Skeletal muscle tissue (tissue), 7 donors: ENCODE measurements around the genes IRF2BP1 and PNMA8A.

- PRO-cap, 3 experiments: no peak in any of the 3 experiments
- RAMPAGE, long total RNA: no peak
- RRBS, 2 experiments: no CpG with 5 or more reads among the region's 2 CpGs
Measured at GRCh38 chr19:45509707-45509936, 2.3 kb downstream of the VASP start.

GRCh38 chr19:45563952-45564666 is 20.5 kb downstream of the OPA3 start:
- PRO-cap, 3 experiments: no peak in any of the 3 experiments
- RAMPAGE, long total RNA: no peak
- RRBS, 2 experiments: no CpG with 5 or more reads among the region's 6 CpGs

- PRO-cap, 3 experiments: no peak in any of the 3 experiments
- RAMPAGE, long total RNA: no peak
- RRBS, 2 experiments: 3% methylated on average over 6 of the region's 58 CpGs
Measured at GRCh38 chr19:45681423-45682413, 10.0 kb downstream of the SNRPD2 start.

DNA sequence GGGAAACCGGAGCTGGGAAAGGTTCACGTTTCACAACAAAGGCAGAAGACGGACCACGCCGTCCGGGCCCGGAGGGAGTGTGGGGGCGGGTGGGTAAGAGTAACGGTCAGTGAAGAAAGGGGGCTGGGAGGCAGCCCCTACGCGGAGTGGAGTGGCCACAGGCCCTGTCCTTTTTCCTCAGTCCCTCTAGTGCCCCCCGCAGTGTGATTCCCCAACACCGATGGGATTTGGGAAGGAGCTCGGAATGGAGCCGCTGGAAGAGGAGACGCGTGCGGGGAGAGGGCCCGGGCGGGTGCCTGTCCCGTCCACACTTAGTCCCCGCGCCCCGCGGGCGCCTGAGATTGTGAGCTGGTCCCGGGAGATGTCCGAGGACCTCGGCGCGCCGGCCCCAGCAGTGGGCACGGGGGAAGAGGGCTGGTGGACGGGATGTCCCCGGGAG is 1.5 kb downstream of the SIX5 start:
- PRO-cap, 3 experiments: peak in 2 of 3 experiments; most common plus-strand start position 33 of the sequence (in 1); most common minus-strand start position 337 of the sequence (in 1)
- RAMPAGE, long total RNA: no peak
- RRBS, 2 experiments: 4 to 5% methylated on average over 19 of the region's 35 CpGs

GRCh38 chr19:45768011-45768679 is 907 bp downstream of the SIX5 start:
- PRO-cap, 3 experiments: peak in 3 of 3 experiments; most common plus-strand start chr19:45768366 (in 2); most common minus-strand start chr19:45768259 (in 2)
- RAMPAGE, long total RNA: no peak
- RRBS, 2 experiments: 2% methylated on average over 38 of the region's 90 CpGs

GRCh38 chr19:45852217-45852720 is 10.7 kb downstream of the SYMPK start:
- PRO-cap, 3 experiments: no peak in any of the 3 experiments
- RAMPAGE, long total RNA: no peak
- RRBS, 2 experiments: no CpG with 5 or more reads among the region's 10 CpGs

- PRO-cap, 3 experiments: peak in 3 of 3 experiments; most common minus-strand start chr19:45886139 (in 3)
- RAMPAGE, long total RNA: no peak
- RRBS, 2 experiments: 2 to 3% methylated on average over 32 of the region's 78 CpGs
Measured at GRCh38 chr19:45885782-45886332, at the start of gene IRF2BP1. IRF2BP1 (minus strand) TSS chr19:45886141.

DNA sequence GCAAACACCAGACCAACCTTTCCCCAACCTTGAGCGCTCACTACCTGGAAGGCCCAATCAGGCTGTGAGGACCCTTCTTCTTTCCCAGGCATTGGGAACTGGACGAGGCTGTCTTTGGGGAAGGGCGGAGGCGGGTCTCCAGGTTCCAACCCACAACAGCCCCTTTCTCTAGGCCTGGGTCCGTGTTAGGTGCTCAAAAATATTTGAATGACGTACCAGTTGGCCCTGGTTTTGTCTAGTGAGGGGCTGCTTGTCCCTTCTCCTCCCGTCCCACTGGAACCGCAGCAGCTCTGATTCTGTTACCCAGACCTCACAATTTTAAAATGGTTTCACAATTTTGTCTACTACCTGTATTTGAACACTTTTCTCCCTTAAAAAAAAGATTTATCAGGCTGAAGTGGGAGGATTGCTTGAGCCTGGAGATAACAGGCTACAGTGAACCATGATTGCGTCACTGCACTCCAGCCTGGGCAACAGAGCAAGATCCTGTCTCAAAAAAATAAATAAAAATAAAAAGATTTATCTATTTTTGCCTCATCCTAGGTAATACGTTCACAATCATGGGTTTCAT is 1.2 kb upstream of the IRF2BP1 start:
- PRO-cap, 3 experiments: no peak in any of the 3 experiments
- RAMPAGE, long total RNA: no peak
- RRBS, 2 experiments: no CpG with 5 or more reads among the region's 10 CpGs

DNA sequence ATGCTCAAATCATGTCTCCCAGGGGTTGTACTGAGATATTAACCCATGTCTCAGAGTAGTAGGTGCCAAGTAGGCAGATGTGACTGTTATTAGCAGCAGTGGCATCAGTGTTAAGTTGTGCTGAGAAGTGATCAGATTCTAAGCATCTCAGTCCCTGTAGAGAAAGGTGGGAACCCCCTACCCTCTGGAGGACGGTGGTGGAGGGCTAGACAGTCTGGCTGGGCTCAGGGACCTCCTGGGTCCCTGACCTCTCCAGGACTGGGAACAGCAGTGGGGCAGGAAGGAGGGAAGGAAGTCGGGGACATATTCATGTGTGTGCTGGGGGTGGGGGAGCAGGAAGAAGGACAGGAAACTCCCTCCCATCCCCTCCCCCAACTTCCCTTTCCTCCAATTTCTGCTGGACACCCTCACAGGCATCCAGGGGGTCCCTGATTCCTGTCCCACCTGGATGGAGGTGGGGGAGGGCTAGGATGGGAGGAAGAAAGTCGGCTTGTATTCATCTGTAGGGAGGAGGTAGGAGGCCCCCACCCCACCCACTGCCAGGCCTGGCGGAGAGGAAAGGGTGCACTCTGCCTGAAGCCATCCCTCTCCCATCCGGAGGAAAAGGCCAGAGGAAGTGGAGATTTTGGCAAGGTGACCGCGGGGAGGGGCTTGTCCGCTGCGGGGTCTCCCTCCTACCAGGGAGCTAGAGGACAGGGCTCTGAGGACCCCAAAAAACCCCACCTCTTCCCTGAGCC is 2.4 kb downstream of the NOVA2 start:
- PRO-cap, 3 experiments: no peak in any of the 3 experiments
- RAMPAGE, long total RNA: no peak
- RRBS, 2 experiments: no CpG with 5 or more reads among the region's 9 CpGs

GRCh38 chr19:46470862-46471905 is at the start of gene PNMA8A:
PNMA8A (minus strand) TSS chr19:46471563.
- PRO-cap, 3 experiments: no peak in any of the 3 experiments
- RAMPAGE, long total RNA: start-site peak on the minus strand at chr19:46471477-46471514, 47 and 43 reads in 2 replicates
- RRBS, 2 experiments: 3% methylated on average over 21 of the region's 73 CpGs

- PRO-cap, 3 experiments: no peak in any of the 3 experiments
- RAMPAGE, long total RNA: no peak
- RRBS, 2 experiments: 23 to 31% methylated on average over 46 to 47 of the region's 108 CpGs
Measured at GRCh38 chr19:46649231-46650009, 11.6 kb downstream of the DACT3 start.

DNA sequence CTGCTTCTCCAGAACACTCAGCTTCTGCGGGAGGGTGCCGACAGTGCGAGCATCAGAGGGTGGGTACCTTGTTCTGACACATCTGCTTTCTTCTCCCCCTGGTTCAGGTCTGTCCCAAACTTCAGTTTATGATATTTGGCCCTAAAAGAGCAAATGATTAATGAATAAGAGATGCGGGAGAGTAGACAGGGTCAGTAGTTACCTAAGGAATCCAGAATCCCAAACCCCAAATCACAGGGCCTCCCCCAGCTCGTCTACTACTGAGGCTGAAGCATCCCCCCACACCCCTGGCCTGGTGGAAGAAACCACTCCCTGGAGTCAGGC is 7.8 kb upstream of the FKRP start:
- PRO-cap, 3 experiments: no peak in any of the 3 experiments
- RAMPAGE, long total RNA: no peak
- RRBS, 2 experiments: no CpG with 5 or more reads among the region's 5 CpGs

DNA sequence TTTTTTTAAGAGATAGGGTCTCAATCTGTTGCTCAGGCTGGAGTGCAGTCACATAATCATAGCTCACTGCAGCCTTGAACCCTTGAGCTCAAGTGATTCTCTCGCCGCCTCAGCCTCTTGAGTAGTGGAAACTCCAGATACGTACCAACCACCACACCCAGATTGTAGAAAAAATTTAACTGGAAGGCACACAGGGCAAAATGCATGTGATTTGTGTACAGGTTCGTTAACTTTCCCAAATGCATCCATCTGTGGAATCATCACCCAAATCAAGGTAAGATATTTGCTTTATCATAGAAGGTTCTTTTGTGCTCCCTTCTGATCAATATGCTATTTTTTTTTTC is 16.0 kb downstream of the SLC1A5 start:
- PRO-cap, 3 experiments: no peak in any of the 3 experiments
- RAMPAGE, long total RNA: no peak
- RRBS, 2 experiments: no CpG with 5 or more reads among the region's 4 CpGs

DNA sequence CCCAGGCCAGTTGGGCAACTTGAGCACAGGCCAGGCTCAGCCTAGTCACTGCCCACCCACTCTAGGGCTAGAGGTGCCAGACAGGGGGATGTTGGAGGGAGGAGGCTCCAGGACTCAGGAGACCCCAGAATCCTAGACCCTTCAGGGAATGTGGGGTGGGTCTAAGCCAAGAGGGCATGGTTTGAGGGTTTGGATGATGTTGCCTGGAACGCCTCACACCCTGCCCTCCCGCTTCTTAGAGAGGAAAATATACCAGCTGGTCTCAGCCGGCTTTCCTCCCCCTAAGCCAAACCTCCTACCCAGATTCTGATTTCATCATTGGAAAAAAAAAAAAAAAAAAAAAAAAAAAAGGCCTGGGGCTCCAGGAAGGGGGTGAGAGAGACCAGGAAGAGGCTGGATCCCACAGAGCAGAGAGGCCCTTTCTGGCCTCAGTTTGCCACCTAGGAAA is 8.0 kb upstream of the SLC1A5 start:
- PRO-cap, 3 experiments: no peak in any of the 3 experiments
- RAMPAGE, long total RNA: no peak
- RRBS, 2 experiments: no CpG with 5 or more reads among the region's 3 CpGs

GRCh38 chr19:46824715-46825163 is 25.9 kb downstream of the AP2S1 start:
- PRO-cap, 3 experiments: no peak in any of the 3 experiments
- RAMPAGE, long total RNA: no peak
- RRBS, 2 experiments: no CpG with 5 or more reads among the region's 11 CpGs

- PRO-cap, 3 experiments: no peak in any of the 3 experiments
- RAMPAGE, long total RNA: no peak
- RRBS, 2 experiments: no CpG with 5 or more reads among the region's 8 CpGs
Measured at GRCh38 chr19:46981641-46982181, 37.9 kb upstream of the NPAS1 start.

DNA sequence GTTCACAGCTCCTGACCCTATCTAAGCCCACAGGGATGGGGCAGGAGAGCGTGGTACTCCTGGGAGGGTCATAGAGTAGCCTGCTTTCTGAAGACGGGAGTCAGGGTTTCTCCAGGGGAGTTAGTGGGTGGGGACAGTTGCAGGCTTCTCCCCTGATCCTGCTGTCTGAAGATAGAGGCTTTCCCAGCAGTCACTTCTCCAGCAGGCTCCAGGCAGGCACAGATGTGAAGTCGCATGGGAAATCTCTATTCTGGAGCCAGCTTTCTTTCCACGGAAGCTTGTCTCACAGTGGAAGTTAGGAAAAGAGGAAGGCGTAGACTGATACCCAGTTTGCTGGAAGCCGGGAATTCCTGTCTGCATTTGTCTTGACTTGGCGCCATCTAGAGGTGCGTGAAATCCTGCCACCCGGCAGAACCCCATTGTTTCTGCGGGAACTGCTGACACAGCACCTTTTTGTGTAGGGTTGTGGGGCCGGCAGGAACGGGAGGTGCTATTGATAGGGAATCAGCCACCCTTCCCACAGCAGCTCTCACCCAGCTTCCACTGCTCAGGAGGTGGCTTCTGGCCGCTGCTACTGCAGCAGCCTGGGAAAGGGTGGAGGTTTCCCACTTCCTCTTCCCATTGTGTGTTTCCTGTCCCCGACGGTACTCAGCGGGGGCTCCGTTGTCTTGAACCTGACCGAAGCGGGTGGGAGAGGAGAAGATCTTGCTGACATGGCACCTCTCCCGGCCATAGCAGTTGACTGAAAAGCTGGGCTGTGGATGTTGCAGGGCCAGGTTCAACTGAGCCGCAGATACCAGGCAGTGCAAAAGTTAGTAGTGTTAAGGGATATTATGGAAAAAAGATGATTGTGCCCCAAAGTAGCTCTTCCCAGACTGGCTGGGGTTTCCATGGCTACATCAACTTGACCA is 28.4 kb upstream of the NPAS1 start:
- PRO-cap, 3 experiments: no peak in any of the 3 experiments
- RAMPAGE, long total RNA: no peak
- RRBS, 2 experiments: 4 to 5% methylated on average over 6 of the region's 21 CpGs

- PRO-cap, 3 experiments: peak in 1 of 3 experiments; most common plus-strand start chr19:47094043 (in 1); most common minus-strand start chr19:47093979 (in 1)
- RAMPAGE, long total RNA: no peak
- RRBS, 2 experiments: no CpG with 5 or more reads among the region's 10 CpGs
Measured at GRCh38 chr19:47093644-47094331, 19.8 kb downstream of the ZC3H4 start.

DNA sequence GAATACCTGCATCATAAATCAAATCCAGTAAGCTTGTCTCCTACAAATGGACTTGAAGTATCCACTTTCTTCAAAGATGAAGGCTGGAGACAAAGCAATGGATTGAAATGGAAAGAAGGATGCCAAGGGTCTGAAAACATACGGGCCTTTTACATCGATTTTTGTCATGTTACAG is 3.4 kb downstream of the ZC3H4 start:
- PRO-cap, 3 experiments: no peak in any of the 3 experiments
- RAMPAGE, long total RNA: no peak
- RRBS, 2 experiments: no CpG with 5 or more reads among the region's 2 CpGs

GRCh38 chr19:47112074-47113030 is 1.2 kb downstream of the ZC3H4 start:
- PRO-cap, 3 experiments: peak in 3 of 3 experiments; most common plus-strand start chr19:47112326 (in 2); most common minus-strand start chr19:47112258 (in 2)
- RAMPAGE, long total RNA: start-site peak on the minus strand at chr19:47112164-47112229, 114 and 31 reads in 2 replicates
- RRBS, 2 experiments: 2% methylated on average over 27 of the region's 98 CpGs